Brain (tissue), 1 donor: ENCODE results near the genes C4orf51, LSM6 and REELD1.

GRCh38 chr4:141235929-141236604 lies 15.4 kb downstream of the ZNF330 start:
- RRBS: no CpG with 5 or more reads among the region's 2 CpGs

DNA sequence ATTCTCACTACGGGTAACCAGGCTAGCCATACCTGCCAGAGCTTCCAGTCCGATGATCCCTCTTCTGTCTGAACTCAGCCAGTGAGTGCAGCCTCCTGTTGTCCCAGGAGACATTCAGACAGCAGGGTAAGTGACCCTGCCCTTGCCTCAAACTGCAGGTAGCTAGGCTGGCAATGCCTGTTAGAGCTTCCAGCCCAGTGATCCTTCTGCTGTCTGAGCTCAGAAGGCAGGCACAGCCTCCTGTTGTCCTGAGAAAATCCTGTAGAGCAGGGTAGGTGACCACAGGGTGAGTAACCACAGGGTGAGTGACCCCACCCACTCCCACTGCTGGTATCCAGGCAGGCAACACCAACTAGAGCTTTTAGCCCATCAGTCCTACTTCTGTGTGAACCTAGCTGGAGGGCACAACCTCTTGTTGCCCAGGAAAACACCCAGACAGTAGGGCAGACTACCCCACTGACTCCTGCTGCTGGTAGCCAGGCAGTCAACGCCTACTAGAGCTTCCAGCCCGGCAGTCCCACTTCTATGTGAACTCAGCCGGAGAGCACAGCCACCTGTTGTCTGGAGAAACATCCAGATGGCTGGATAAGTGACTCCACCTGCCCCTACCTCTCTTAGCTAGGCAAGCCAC lies 371.8 kb downstream of the INPP4B start:
- RRBS: no CpG with 5 or more reads among the region's 5 CpGs

DNA sequence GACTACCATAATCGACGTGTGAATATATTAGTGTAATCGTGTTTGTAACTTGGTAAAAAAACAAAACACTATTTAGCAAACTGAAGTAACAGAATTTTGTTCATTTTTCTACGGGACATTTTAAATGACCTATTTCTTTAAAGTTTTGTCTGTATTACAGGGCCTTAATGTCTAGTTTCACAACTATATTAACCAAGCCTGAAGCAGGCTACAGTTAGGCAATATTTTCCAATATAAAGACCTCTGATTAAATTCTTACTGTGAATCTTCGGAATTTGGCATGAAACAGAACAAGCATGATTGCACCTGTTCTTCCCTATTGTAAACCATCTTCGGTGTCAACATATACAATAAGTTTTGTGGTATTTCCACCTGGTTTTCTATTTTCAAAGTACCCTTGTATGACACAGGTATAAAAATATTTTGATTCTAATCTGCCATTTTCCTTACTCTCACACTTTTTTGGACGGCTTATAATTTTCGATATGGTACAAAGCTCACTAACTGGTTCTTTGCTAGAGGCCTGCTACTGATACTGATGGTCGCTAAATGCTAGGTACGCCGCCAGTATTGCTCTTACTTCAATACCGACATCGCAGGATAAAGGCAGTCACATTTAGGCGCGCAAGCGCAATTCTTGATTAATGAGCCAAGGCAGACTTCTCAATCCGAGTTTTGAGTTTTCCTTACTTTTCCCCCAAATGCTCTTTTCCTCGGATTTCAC lies 737 bp upstream of the USP38 start:
- RRBS: no CpG with 5 or more reads among the region's 18 CpGs

GRCh38 chr4:143185290-143186161 lies 809 bp downstream of the USP38 start:
- RRBS: 2% methylated on average over 10 of the region's 47 CpGs

GRCh38 chr4:143186675-143187034 lies 1.9 kb downstream of the USP38 start:
- RRBS: no CpG with 5 or more reads among the region's 6 CpGs

DNA sequence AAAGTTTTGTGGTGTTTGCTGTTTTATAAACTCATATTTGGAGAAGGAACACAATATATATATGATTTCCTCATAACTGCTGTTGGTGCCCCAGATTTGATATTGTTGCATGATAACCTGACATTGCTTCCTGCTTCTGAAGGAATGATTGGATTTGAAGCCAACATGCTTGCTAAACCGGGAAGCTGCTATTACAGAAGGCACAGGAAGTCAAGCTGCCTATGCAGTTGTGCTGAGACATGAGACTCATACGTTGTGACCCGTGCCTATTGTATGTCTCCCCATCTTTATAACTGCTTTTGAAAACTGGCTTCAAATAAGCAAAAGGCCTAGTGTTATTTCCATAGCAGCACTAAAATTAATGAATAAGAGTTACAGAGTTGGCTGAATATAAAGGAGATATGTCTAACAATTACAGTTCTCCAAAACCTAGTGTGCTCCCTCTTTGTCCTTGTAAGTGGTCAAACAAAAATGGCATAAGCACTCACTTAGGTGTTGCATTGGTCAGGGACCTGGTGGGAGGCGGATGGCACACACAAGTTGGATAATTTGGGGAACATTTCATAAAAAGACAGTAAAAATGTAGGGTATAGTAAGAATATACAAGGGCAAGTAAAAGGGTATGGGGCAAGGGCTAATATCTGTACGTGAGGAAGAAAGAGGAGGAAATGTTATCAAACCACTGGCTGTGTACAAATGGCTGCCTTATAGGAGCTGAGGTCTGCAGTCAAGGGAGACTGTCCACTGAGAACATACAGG lies 33.1 kb downstream of the GAB1 start:
- RRBS: no CpG with 5 or more reads among the region's 5 CpGs

DNA sequence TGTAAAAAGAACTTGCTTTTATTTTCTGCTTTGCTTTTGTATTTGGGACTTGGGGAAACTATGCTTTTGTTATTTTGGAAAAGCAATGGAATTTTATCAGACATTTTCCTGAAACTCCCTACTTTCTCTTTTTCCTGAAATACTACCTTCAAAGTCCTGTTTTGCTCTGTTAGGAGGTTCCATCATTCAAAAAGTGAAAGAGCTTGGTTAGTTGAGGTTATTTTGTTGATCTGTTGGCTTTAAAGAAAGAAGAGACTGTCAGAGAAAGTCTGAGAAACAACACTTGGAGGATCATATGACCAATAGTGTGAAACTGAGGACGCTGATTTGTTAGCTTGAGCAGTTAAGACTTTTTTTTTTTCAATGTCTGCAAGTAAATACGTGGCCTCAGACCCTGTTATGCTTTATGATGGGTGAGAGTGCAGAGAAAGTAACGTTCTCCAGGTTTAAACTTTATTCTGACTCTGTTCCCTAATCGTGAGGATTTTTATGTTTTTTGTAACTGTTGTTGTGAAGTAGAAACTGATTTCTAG lies 45.8 kb downstream of the GAB1 start:
- RRBS: no CpG with 5 or more reads among the region's 4 CpGs

DNA sequence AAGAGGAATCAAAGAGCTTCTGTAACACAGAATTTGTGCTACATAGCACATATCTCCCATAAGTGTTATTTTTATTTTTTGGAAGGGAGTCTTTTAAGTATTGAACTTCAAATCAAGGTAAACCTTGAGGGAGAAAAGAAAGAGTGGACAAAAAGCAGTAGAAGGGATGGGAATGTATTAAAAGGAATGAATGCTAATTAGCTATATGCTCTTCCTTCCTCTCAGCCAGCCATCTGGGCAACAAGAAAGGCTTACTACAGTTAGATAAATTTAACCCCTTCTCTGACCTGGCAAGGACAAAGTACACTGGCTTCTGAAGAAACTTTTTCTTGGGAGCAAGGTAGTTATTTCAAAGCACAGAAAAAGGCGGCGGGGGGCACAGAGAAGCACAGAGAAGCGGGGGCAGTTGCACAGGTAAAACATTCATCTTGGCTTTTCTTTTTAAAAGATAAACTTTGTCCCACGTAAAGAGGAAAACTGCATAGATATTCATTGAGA lies 54.6 kb downstream of the GAB1 start:
- RRBS: no CpG with 5 or more reads among the region's 4 CpGs

DNA sequence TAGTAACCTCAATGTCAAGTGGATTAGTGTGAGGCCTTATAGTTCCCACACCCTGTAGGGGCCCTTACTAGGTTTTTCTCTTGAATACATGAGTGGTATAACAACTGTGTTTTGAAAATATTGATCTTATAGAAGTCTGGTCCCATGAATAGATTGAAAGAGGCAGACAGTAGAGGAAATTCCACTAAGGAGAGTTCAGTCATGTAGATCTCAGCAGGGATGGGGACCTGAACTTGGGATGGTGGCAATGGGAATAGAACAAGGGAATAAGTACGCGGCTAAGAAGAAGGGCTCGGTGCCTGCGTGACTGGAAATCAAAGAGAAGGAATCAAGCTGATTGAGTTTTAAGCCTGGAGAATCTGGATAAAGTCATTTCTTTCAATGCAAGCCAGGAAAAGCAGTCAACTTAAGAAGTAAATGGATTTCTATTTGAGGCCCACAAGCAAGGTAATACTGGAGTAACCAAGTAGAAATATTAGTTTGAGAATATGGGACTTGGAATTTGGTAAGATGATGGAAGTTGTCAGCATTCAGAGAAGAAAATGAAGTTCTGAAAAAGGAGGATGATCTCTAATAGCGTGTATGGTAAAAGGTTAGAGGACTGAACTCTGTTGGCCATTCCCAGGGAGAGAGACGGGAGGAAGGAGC lies 77.1 kb upstream of the SMARCA5 start:
- RRBS: no CpG with 5 or more reads among the region's 6 CpGs

DNA sequence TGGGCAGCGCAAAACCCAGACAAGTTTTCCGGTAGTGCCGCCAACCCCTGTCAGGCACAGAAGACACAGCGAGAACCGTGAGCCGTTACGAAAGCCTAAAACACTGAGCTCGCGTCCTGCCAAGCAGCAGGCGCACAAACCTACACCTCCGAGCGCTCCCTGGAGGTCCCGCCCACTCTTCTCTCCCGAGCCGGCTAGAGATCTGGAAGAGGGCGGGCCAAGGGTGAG lies 410 bp upstream of the SMARCA5 start:
- RRBS: no CpG with 5 or more reads among the region's 16 CpGs

GRCh38 chr4:143547833-143548471 lies 34.5 kb downstream of the SMARCA5 start:
- RRBS: no CpG with 5 or more reads among the region's 6 CpGs

DNA sequence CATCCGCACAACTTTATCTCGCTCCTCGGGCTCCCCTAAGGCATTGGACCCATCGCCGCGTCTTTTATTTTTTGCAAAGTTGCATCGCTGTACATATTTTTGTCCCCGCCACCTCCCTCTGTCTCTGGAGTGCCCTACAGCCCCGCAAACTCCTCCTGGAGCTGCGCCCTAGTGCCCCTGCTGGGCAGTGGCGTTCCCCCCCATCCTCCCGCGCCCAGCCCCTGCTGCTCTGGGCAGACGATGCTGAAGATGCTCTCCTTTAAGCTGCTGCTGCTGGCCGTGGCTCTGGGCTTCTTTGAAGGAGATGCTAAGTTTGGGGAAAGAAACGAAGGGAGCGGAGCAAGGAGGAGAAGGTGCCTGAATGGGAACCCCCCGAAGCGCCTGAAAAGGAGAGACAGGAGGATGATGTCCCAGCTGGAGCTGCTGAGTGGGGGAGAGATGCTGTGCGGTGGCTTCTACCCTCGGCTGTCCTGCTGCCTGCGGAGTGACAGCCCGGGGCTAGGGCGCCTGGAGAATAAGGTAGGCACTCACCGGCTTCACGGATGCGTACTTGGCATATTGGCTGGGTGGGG lies 566 bp downstream of the HHIP start:
- RRBS: 3% methylated on average over 4 of the region's 27 CpGs

GRCh38 chr4:145057352-145058104 lies 40.5 kb downstream of the ANAPC10 start:
- RRBS: no CpG with 5 or more reads among the region's 3 CpGs

- RRBS: no CpG with 5 or more reads among the region's 3 CpGs
Measured at GRCh38 chr4:145150293-145151061, 29.9 kb downstream of the OTUD4 start.

- RRBS: no CpG with 5 or more reads among the region's 1 CpG
Measured at GRCh38 chr4:145439314-145439592, 42.4 kb upstream of the SMAD1 start.

GRCh38 chr4:145524441-145525328 lies 43.0 kb downstream of the SMAD1 start:
- RRBS: no CpG with 5 or more reads among the region's 6 CpGs

- RRBS: no CpG with 5 or more reads among the region's 6 CpGs
Measured at GRCh38 chr4:145679927-145680803, at the start of gene C4orf51. Gene C4orf51 (plus strand): TSS chr4:145680146.

DNA sequence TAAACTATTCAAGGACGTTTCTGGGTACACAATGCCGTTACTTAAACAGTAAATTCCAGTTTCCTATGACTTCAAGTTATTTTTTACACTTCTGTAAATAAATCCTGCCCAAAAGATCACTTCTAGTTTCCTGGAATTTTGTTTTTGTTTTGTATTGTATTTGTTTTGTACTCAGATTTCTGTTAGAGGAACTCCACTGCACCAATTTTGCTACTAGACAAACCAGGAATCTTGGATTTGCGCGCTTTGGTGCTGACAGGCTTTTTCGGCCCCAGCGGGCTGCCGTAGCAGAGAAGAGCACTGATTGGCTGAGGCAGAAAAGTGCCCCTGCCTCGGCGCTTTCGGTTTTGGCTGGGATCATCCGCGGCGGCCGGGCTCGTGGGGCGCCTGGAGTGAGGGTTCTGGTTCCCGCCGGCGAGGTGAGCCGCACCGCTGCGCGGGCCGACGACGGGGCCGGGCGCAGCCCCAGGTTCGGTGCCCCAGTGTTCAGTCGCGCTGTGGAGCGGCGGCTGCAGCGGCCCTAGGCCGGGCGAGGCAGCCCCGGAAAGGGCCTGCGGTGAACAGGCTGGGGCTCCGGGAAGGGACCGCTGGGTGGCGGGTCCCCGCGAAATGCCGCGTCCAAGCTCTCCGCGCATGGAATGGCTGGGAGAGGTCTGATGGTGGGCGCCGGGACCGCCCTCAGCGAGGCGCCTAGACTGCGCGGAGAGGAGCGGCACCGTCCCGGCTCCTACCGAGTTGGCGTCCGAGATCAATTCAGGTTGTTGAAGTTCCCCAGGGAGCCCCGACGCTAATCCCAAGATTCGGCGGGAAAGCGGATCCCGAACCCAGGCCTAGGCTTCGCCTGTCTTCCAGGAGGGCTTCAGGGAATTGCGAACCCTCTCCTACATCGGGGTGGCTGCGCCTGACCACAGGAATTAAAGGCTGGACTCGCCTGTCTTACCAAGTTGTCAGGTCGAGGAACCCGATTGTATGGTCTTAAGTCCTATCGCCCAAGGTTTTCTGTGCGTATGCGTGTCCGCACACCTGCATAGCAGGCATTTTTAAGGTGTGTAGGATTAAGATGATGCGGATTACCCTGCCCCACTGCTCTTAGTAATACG lies at the start of gene LSM6:
Gene LSM6, plus strand, starts transcription at position 326 of the 1,100 bp plus-strand sequence.
- RRBS: 2% methylated on average over 36 of the region's 79 CpGs

- RRBS: no CpG with 5 or more reads among the region's 4 CpGs
Measured at GRCh38 chr4:146214302-146214645, at the start of gene REELD1. Gene REELD1 (plus strand): TSS chr4:146214538.

- RRBS: no CpG with 5 or more reads among the region's 8 CpGs
Measured at GRCh38 chr4:146520823-146521263, 897 bp downstream of the SLC10A7 start.